ENCODE measurements around the gene H1-4.

DNA sequence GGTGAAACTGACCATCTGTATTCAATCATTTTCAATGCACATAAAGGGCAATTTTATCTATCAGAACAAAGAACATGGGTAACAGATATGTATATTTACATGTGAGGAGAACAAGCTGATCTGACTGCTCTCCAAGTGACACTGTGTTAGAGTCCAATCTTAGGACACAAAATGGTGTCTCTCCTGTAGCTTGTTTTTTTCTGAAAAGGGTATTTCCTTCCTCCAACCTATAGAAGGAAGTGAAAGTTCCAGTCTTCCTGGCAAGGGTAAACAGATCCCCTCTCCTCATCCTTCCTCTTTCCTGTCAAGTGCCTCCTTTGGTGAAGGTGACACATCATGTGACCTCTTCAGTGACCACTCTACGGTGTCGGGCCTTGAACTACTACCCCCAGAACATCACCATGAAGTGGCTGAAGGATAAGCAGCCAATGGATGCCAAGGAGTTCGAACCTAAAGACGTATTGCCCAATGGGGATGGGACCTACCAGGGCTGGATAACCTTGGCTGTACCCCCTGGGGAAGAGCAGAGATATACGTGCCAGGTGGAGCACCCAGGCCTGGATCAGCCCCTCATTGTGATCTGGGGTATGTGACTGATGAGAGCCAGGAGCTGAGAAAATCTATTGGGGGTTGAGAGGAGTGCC is 5.3 kb downstream of the HFE start:
- PRO-cap, result no peak

- PRO-cap, result bidirectional peak, plus-strand start at chr6:26156330, minus-strand start at chr6:26156264
Observed at GRCh38 chr6:26156025-26156933, at the start of gene H1-4. Gene H1-4 (plus strand): TSS chr6:26156329.

GRCh38 chr6:26182977-26183524 is 510 bp upstream of the H2BC6 start:
- PRO-cap, result unidirectional peak, minus-strand start at chr6:26183403

DNA sequence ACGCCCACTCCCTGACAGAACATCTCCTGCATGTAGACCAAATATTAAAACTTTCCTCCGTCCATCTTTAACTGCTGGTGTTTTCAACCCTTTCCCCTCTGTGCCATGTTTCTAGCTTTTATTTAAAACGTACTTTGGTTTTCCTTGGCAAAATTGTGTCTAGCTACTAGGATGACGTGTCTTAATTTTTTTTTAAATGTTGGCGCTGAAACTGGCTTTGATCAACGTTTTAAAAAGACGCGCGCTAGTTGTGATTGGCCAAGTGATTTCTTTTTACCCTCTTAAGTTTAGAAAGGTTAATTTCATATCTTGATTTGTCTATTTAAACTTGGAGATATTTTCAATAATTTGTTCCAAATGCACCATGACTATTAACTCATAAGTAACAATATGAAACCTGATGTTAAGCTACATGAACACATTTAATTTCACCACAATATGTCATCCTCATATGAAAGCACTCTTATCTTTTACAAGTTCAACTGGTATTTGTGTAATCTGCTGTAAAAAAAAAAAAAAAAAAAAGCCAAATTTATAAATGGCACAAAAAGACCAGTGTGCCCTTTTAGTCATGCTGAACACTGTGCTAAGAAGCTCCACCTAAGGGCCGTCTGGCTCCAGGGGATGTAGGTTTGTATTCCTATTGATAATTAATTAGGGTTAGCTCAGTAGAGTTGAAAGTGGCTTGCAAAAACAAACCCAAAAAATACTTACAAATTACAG is 452 bp upstream of the H3C4 start:
- PRO-cap, result bidirectional peak, plus-strand start at position 47 of the sequence, minus-strand start outside the sequence; unidirectional peak, plus-strand start at position 568 of the sequence

GRCh38 chr6:26215202-26215852 is 1.2 kb downstream of the H2BC8 start:
- PRO-cap, result bidirectional peak, plus-strand start at chr6:26215714, minus-strand start at chr6:26215707

GRCh38 chr6:26286154-26286770 is 928 bp upstream of the H4C8 start:
- PRO-cap, result bidirectional peak, plus-strand start at chr6:26286521, minus-strand start at chr6:26286289

- PRO-cap, result no peak
Observed at GRCh38 chr6:26366498-26367102, 1.6 kb downstream of the BTN3A2 start.

- PRO-cap, result no peak
Observed at GRCh38 chr6:26384113-26384513, 1.2 kb downstream of the BTN2A2 start.

DNA sequence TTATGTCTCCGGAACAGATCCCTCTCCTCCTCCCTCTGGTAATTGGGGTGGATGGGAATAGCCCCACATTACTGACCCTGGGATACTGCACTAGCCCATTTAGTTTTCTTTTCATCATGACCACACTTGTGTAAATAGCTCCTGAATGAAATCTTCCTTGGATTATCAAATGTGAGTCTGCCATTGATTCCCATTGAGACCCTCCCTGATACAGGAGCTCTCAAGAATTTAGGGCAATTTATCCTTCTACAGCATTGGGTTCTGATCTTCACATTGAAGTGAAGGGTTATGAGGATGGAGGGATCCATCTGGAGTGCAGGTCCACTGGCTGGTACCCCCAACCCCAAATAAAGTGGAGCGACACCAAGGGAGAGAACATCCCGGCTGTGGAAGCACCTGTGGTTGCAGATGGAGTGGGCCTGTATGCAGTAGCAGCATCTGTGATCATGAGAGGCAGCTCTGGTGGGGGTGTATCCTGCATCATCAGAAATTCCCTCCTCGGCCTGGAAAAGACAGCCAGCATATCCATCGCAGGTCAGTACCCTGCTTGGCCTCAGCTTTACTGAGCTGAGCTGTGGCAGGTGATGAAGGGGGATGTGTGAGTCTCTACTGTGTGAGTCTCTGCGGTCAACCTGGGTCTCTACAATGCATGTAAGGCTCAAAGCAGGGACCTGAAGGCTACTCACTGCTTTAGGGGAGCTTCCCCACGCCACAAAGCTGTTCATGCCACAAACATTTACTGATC is 5.3 kb downstream of the BTN3A3 start:
- PRO-cap, result no peak

- PRO-cap, result no peak
Observed at GRCh38 chr6:26536476-26537020, 1.6 kb upstream of the HMGN4 start.

DNA sequence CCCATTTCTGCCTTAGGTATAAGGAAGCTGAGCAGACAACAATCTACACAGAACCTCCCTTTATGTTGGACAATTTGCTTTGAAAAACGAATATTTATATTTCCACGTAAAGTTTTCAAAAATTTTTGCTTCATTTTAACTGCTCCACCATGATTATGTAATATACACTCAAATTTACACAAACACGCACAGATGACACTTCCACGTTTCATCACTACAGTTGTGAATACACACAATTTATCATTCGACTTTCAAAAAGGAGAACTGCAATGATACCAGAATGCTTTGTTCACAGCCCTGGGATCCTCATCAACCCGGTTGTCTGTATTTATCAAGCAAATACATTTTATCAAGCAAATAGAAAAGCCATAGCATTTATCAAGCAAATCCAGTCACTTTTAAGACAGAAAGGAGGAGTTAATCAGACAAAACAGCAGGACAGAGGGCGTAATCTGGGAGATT is 20.4 kb upstream of the ABT1 start:
- PRO-cap, result no peak

DNA sequence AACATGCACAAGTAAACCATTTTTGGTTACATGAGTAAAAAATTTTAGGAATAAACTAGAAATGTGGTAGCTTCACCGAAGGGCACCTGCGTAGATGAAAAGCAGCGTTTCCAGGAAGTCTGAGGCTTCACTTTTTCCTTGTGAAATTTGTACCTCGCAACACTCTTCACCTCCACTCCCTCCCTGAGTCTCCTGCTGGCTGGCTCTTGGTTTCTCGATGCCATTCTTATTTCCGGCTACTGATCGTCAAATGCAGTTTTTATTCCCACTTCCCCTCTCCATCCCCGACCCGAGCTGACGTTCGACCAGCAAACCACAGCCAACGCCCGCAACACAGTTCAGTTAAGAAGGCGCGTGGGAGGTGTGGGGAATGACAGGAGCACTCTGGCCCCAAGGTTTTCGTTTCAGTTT is 19.5 kb upstream of the ABT1 start:
- PRO-cap, result no peak

- PRO-cap, result no peak
Observed at GRCh38 chr6:26598582-26598952, 1.8 kb downstream of the ABT1 start.

- PRO-cap, result no peak
Observed at GRCh38 chr6:26599137-26600152, 2.7 kb downstream of the ABT1 start.

GRCh38 chr6:26754710-26755367 is 95.3 kb upstream of the ZNF322 start:
- PRO-cap, result no peak

DNA sequence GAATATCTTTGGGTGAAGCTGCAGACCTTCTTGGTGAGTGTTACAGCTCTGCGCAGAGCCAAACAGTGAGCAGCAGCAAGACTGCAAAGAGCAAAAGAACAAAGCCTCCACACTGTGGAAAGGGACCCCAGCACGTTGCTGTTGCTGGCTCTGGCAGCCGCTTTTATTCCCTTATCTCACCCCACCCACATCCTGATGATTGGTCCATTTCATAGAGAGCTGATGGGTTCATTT is 176.6 kb downstream of the H2BC11 start:
- PRO-cap, result bidirectional peak, plus-strand start outside the sequence, minus-strand start at position 137 of the sequence

DNA sequence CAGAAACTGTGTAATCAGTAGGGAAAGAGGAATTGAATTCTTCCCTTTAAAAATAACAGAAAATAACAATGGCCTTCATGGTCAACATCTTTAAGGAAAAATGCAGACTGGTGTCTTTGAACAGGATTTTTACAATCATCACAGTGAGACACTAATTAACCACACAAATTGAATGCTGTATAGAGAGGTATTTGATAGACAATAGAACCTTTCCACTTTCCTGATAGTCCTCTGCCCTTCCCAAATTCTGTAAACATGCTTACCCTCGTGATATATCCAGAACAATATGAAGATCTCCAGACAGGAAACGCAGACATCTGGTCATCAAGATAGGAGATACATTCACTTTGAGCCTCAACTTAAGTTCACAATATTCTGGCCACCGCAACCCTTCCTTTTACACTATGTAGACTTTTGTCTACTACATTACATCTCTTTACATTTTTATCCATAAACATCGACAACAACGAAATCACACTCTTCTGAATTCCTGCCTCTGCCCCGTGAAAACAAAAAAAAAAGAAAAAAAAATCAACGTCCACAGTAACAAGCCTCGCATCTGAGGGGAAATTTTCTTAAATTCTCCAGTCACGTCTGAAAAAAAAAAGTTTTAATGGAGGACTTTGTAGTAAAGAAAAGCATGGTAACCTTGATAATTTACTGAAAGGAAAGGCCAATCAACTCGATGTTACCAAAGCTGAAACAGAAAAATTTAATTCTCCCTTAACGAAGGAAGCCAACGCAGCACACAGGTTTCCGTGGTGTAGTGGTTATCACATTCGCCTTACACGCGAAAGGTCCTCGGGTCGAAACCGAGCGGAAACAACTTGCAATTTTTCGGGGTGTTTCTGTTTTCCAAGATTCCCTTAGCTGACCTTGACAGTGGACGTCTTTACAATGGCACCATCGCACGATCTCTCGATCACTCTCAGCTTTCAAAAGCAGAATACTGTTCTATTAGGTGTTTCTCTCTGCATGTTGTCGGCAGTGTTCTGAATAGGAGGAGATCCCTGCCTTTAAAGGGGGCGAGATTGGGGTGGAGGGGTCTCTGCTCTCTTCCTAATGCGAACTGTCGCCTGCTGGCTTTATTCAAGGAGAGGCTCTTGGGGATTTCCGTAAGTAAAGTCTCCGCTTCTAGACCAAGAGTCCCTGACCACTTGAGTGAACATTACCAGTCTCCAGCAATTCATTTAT is 21.8 kb downstream of the POM121L2 start:
- PRO-cap, result no peak

- PRO-cap, result no peak
Observed at GRCh38 chr6:27422879-27423375, 34.4 kb downstream of the ZNF391 start.

- PRO-cap, result no peak
Observed at GRCh38 chr6:27544223-27544645, 71.3 kb upstream of the ZNF184 start.

DNA sequence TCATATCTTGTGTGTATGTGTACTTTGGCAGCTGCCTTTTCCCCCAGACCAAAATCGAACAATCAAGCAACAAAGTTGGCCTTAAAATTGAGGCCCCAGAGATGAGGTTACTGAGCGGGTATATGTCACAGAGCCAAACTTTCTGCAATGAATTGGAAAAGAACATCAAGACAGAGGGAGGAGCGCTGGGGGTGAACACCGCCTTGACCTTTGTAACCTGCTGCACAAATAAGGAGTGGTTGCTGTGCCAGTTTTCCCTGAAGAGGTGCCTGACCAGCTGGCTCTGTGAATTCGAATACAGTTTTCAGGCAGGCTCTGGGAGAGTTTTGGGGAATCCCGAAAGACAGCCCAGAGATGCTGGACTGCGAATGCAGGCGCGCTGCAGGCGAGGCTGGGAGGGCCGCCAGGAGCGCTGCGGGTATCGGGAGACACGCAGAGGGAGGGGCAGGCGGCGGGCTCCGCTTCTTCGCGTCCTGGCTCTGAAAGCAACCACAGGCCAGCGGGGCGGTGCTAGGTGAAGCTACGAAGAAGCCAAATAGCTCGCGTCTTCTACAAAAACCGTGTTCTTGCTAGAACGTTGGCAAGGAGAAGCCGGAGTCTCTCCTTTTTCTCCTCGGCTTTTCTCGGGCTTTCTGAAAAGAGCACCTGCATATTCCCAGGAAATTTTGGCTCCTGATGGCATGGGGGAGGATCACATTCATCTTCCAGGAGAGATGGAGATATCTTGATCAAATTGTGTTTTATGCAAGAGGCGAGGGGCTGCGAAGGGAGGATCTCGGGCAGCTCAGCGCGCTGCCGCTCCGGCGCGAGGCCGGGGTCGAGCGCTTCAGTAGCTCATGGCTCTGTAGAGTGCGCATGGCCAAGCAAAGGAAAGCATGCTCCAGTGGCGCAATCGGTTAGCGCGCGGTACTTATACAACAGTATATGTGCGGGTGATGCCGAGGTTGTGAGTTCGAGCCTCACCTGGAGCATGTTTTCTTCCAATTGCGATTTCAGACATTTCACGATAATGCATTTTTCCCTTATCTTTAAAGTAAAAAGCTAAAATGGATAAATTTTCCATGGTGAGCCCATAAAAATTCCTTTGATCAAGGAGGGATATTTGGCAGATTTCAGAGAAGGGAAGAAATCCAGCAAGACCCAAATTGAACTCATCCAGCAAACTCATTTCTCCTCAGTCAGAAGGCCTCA is 158.0 kb upstream of the ZNF184 start:
- PRO-cap, result no peak

All from bile duct (tissue), 1 donor.